Neuron (in vitro differentiated cells): ENCODE results near the genes DHX38 and PMFBP1.

GRCh38 chr16:71881155-71881577 is 2.8 kb downstream of the ZNF821 start:
- PRO-cap: no peak

DNA sequence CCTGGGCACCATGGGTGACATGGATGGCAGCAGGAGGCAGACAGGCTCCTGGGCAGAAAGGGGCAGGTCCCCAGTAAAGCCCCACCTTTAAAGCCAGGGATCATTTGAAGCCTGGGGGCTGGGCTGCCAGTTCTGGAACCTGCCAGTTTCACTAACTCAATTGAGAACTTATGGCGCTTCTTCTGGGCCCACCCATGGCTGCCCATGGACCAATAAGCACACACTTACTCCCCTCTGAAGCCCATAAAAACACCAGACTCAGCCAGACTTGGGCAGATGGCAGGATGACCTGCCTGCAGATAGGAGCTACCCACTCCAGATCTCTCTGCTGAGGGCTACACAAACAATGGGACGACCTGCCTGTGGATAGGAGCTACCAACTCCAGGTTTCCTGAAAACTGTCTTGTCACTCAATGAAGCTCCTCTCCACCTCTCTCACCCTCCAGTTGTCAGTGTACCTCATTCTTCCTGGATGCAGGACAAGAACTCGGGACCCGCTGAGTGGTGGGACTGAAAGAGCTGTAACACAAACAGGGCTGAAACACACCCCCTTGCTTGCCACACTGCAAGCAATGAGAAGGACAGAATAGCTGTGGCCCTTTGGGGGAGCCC is 43.2 kb downstream of the IST1 start:
- PRO-cap: no peak

GRCh38 chr16:72013025-72013747 is 4.6 kb downstream of the DHODH start:
- PRO-cap: no peak

DNA sequence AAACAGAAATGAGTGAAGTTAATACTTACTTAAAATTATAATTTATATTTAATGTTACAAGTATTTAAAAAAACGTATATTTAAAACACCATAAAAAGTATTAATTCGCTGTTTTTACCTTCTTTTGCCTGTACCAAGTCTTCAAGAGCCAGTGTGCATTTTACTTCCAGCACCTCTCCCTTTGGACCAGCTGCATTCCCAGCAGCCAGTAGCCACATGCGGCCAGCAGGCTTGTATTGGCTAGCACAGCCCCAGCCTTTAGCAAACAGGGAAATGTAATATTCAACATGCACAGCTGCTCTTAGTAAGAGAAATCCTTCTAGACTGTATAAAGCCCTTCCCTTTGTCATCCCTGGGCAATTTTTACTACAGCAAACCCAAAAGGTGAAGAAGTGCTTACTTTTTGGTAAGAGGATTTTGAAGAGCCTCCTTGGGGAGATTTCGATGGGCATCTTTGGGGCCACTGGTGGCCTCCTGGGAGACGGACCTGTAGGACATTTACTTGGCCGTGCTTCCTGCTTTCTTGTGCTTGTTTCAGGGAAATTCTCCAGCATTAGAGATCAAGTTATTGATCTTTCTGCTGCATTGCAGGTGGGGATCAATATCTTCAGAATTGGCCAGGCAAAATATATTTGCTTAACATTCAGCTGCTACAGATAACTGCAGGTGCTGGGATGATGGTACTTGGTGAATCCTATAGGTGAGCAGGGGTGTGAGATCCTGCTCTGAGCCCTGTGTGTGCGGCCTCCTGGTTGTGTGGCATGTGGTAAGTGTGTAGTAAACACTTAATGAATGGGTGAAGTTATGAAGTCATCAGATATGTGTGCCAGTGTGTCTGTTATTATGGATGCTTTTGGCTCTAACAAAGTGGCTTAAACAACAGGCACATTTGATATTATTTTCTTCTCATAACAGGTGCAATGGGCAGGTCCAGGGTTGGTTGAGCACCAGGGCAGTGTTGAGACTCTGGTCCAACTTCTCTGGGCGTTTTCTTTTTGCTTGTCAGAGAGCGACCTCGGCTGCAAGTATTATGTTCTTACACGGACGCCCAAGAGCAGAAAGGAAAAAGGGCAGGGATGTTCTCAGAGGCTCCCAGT is 6.9 kb downstream of the DHODH start:
- PRO-cap: no peak

DNA sequence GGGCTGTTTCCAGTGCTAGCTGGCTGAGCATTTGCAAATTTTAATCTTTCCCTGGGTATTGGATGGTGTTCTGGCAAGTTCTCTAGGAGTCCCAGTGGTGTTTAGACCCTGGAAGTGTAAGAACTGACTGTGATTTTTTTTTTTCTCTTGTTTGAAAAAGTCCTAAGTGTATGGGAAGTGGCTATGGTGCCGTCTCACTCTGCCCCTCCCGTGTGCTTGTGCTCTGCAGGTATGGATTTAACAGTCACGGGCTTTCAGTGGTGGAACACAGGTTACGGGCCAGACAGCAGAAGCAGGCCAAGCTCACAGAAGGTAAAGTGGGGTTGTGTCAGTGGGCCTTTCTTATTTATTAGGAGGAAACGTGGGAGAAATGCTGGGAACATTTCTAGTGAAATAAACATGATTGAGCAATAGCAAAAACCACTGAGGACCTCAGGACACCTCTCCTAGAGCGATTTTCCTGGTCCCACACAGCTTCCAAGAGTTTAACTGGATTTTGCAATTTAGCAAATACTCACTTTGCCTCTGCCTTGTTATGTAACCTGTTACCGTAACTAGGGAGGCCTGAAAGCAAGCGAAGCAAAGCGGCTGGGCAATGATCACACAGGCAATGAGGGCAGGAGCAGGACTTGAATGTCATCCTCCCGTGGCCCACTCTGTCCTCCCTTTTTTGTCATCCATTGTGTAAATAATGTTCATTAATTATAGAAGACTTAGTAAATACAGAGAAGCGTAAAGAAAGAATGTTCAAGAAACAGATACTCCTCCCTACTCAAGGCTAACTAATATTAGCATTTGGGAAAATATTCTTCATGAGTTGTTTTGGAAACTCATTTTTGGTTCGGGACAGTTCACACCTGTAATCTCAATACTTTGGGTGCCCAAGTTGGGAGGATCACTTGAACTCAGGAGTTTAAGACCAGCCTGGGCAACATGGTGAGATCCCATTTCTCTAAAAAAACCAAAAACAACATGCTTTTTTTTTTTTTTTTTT is 8.5 kb downstream of the DHODH start:
- PRO-cap: no peak

GRCh38 chr16:72044564-72045369 is 9.5 kb upstream of the HP start:
- PRO-cap: no peak

DNA sequence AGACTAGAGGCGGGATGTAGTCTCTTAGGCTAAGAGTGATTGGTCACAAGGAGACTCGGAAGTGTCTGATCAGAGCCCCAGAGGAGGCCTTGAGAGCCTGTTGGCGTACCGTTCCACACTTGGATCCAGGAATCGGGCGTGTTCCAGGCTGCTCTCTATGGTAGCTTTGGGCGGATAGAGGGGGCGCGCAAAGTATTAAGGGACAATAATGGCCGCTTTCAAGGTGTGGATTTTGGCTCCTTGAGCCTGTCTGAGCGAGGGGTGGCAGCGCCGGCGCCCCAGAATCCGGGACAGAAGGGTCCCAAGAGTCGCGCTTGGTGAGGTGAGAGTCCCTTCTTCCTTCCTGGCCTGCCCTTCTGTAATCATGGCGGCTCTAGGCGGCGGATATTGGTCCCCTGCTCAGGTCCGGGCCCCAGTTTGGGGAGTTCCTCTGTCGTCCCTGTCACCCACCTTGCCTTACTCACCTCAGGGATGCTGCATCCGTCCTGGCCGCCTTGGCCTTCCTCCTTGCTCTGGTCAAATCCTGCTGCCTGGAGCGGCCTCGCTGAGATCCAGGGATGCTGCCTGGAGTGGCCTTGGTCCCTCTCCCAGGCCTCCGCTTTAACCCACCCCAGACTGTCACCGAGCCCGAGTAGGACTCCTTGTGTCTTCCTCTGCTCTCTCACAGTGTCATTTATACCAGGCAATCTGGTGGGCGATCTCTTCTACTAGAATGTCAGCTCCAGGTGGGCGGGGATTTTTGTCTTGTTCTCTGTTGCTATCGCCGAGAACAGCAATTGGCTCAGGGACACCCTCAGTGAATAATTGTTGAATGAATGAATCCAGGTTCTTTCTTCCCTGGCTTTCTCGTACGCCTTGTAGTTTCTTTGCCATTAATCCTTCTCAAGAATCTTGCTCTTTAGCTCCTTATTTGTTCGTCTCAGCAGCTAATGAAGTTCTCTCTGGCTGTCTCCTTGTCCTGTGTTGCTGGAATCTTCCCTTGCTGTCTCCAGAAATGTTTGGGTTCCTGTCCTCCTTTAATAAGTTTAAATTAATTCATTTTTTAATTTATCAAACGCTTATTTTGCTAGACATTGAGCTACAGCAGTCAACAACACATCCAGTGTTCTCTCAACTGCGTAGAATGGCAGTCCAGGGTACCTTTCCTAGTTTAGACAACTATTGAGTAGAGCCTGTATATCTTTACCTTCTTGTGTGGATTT is at the start of gene DHX38:
Gene DHX38, plus strand, starts transcription at position 118 of the 1,202 bp plus-strand sequence.
- PRO-cap: bidirectional peak, plus-strand start at position 118 of the sequence, minus-strand start outside the sequence; bidirectional peak, plus-strand start at position 361 of the sequence, minus-strand start at position 360 of the sequence; bidirectional peak, plus-strand start at position 608 of the sequence, minus-strand start at position 645 of the sequence; unidirectional peak, minus-strand start at position 714 of the sequence

- PRO-cap: no peak
Measured at GRCh38 chr16:72101201-72101664, 7.6 kb downstream of the DHX38 start.

DNA sequence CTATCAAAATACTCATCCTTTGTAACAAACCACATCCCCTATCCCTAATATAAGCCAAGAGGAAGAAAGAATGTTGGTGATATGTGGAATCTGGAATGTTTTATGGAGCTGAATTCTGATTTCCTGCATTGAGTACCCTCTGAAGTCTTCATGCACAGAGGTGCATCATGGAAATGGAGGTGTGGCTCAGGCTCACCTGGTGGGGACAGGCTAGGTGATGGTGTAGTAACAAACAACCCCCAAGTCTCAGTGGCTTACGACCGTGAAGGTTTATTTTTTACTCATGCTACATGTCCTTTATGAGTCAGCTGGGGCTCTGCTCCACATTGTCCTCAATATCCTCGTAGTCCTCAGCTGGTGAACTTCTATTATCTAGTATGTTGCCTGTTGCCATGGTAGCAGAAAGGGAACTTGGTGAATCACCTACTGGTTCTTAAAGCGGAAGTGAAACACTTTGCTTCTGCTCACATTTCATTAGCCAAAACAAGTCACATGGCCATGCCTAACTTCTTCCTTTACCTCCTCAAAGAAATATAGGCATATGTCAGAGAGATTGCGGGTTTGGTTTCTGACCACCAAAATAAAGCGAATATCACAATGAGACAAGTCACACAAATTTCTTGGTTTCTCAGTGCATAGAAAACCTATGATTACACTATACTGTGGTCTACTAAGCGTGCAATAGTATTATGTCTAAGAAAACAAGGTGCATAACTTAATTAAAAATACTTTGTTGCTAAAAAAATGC is at the start of gene PMFBP1:
Gene PMFBP1, minus strand, starts transcription at position 75 of the 748 bp plus-strand sequence.
- PRO-cap: no peak

DNA sequence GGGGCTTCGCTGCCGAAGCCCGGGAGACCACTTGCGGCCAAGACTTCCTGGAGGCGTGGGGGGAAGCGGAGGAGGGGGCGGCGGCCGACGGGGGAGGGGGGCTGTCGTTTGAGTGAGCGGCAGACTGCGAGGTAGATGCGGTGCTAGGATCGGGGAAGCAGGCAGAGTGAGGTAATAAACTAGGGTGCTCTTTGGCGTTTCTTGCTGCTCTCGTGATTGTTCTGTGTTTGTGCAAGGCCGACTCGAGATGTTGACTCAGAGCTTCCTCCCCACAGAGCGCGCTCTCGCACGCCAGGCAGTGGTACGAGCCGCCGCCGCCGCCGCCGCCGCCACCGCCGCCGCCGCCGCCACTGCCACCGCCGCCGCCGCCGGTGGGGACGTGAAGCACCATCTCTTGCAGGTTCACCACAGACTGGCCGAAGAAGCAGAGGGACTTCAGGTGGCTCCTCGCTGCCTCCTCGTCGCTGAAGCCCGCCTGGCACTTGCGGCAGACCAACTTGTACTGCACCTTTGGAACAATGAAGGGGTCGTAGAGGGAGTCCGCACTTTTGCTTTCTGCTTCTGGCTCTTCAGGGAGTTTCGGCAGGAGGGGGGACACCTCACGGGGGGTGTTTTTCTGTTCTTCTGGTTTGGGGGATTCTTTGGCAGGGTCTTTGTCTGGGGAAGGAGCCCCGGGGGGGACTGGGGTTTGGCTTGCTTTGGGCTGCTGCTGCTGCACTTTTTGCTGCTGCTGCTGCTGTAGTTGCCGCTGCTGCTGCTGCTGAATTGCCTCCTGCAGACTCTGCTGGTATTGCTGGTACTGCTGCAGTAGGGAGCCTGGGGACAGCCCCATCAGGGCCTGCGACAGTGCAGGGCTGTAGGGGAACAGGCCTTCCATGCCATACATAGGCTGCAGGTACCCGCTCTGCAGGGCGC is 260.3 kb downstream of the ZFHX3 start:
- PRO-cap: bidirectional peak, plus-strand start at position 399 of the sequence, minus-strand start at position 231 of the sequence; unidirectional peak, minus-strand start at position 504 of the sequence; unidirectional peak, minus-strand start at position 783 of the sequence

DNA sequence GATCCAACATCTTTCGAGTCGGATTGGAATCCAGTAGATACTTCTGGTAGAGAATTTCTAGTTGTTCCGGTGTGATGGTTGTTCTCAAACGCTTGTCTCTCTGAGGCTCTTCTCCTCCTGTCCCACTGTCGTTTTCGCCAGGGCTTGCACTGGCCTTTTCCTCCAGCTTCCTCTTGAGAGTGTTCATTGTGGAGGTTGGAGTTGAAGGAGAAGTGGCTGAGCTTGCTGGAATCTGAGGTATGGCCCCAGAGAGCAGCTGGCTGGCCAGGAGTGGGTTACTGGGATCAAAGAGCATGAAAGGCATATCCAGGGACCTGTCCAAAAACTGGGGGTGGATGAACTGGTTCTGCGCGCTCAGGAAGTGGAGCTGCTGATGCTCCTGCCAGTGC is 253.3 kb downstream of the ZFHX3 start:
- PRO-cap: no peak

DNA sequence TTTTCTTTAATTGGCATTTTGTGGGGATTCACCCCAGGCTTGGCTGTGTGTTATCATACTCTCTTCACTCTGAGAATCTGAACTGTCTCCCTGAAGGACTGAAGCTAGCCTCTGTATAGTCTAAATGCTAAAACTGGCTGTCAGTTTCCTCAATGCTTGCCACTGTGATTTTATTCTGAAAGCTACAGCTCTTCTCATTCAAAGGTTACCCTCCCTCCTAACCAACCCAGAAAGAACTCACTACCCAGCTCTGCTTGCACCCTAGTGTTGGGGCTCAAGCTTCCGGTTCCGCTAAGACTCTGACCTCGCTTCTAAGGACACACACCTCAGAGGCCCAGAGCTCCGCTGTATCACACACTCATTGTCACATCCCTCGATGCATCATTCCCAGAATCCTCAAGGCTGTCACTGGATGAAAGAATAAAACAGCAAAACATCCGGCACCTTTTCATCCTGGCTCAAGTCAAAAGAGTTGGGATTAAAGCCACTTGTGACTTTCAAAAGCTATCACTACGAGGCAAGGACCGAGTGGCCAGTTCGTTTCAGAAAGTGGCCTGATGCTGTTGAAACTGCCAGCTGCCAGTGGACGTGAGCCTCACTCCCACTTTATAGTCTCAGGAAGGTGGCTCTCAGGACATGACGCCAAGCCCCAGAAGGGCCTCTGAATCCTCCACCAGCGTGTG is 29.1 kb downstream of the ZFHX3 start:
- PRO-cap: no peak

DNA sequence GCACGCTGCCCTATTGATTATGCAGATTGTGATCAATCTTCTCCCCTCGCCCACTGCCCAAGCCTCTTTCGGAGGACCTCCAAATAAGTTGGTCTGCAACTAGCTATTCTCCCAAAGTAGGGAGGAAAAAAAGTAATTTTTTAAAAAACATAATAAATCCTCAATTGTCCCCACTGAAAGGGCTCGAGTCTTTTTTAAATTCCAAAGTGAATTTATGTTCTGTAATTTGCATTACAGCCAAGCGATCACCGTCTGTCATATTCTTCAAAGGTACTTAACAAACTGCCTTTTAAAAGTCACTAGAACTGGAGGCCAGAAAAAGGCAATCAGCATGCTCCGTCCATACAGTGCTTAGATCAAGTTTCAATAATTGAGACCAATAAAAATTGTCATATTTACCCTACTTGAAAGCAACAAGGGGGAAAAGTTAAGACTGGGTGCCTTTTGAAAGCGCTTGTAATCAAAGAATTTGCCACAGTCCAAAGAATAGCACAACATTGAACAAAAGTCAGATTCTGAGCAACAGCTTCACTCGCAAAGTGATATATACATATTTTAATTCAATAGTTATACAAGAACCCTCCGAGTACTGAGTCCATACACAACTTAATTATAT is 8.9 kb upstream of the ZFHX3 start:
- PRO-cap: no peak

DNA sequence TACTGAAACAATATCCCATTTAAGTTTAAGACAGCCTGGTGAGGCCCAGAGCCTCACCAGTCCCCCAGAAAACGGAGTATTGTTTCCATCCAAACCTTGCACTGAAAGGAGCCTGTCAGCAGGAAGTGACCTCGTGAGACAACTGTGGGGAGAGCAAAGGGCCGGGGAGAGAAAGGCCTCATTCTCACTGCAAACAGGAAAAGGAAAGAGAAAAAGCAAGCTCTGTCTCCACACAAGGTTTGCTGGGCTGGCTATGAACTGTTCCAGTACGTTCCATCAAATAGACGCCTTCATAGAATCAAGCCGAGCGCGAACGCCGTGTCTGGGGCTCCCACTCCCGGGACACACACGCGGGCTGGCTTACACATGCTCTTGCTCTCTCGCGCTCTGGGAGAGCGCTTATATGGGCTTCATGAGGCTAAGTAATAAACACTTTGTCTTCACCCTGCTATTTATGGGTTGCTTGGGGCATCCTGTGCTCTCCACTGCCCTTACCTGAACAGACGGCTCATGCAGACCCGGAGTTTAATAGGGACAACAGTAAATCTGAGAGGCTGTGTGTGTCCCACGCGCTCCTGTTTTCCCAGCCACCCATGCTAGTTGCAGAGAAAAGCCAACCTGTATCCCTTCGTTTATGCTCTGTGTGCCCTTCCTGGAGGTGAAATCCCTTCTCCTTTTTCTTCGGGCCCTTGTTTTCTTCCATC is 44.6 kb upstream of the ZFHX3 start:
- PRO-cap: no peak

DNA sequence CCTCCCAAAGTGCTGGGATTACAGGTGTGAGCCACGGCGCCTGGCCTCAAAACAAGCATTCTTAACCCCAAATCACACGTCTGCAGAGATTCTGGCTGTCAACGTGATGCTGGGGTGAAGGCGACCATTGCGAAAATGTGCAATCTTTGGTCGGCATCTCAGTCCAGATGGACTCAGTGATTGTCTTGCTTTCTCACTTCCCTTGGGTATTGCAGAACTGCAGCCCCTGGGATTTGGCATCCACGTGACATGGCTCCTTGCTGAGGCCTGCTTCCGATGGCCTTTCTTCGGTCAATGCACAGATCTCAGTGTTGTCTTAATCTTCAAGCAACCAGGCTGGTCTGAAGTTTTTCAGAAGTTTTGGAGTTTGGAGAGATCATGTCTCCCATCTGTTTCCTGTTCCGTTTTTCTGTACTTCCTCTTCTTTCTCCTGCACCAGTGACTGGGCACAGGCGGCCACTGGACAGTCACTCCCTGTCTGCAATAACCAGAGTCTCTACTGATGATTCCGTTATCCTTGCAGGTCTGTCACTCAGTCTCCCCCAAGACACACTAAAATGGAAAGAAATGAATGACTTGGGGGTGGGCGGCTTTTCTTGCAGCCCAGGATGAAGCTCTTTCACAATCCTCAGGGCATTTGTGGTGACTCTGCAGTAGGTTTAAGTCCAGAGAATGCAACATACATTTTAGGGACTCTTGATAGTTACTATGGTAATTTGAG is 106.2 kb upstream of the ZFHX3 start:
- PRO-cap: no peak

DNA sequence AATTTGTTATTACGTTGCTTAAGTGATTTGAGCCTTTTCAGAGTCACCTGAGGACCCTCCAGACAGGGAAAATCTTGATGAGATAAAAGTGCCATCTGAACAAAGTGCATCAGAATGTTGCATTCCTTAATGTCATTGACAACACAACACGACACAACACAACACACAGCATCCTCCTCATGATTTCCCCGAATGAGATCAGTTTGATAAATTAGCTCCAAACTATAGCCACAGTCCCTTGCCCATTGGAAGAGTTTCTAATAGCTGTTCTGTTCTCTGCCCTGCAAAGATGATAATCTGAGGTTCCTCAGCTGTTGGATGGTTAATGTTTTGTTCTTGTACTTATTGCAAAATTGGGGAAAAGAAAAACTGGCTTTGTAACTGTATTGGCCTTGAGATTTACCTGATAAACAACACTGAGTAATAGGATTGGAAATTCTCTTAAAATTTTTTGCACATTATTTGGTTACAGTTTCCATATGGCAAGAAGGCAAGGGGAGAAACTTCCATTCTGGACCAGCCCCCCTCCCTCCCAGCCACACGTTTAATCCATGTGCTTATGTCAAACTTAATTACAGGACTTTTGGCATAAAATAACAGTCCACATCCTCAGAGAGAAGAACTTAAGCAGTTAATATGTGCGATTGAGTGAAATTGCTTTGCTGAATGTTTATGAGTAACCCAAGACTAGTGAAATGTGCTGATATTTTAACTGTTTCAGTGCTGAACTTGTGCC is 119.0 kb upstream of the ZFHX3 start:
- PRO-cap: no peak

- PRO-cap: no peak
Measured at GRCh38 chr16:74306953-74307878, 10.6 kb downstream of the PSMD7 start.

DNA sequence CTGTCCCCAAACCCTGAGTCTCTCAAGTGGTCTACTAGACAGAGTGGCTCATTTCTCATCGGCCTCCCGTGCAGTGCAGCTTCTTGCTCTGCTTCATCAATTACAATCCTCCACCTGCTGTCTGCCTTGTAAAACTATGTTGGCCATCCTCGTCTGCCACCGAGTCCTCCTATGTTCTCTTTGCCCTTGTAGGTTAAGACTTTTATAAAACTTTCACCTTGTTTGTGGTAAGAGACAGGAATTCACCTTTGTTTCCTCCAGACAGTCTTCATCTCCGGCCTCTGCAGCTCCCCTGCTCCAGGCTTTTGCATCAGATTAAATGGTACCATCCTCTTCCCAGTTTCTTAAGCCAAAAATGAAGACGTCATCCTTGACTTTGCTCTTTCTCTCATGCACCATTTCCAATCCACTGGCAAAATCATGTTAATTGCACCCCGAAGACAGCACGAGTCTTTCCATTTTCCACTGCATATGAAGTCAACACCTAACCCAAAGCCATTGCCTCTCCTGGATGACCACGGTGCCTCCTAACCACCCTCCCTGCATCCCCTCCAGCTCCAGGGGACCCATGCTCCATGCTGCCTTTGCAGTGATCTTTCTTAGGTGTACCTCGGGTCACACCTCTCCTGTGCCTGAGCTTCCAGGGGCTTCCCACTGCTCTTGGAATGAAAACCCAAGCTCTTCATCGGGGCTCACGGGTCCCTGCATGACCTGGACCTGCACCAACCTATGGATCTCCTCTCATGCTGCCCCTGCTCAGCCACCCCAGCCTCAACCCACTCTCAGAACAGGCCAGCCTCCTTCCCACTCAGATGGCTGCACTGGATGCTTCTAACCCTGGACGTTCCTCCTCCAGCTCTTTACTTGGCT is 22.3 kb downstream of the PSMD7 start:
- PRO-cap: no peak

GRCh38 chr16:74447523-74448010 is 26.3 kb upstream of the CLEC18B start:
- PRO-cap: no peak

- PRO-cap: no peak
Measured at GRCh38 chr16:74451702-74453005, 30.9 kb upstream of the CLEC18B start.